Monocyte (primary cell): Measurements from ENCODE around the gene ZNF354C.

DNA sequence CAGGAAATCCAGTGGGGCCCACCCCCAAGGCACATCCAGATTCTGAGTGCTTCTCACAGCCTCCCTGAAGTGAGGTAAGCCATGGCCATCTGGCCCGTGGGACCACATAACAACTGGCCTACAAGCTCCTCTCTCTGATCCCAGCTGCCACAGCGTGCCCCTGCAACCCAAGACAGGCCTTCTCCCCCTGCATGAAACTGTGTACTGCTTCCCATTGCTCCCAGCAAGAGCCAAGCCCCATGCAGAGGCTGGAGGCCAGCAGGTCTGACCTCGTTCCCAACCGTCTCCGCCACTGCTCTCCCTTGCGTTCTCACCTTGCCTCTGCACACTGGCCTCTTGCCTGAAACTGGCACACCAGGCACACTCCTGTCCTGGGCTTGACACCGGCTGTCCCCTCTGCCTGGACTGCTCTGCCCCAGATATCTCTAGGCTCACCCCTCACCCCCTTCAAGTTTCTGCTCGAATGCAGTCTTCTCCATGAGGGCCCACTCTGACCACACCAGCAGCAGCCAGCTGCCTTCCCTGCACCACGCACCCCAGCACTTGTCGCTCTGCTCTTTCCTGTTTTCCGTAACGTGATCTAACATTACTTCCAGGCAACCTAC is 11.2 kb upstream of the DBN1 start:
- PRO-cap, 2 experiments = peak in 2 of 2 experiments; most common minus-strand start position 279 of the sequence (in 2)

DNA sequence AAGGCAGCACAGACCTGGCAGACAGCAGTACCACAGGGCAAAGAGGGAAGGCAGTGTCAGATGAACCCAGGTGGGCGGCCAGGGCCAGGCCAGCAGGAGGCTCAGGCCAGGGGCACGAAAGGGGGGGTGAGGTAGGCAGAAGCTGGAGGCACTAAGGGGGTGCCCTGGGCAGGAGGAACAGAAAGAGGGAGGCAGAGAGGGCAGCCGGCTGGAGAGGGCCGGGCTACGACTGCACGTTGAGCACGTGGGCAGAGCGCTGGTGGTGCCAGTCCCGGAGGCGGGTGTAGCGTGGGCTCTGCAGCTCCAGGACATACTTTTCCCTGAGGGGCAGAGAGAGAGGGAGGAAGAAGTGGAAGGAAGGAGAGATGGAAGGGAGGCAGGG is 7.1 kb downstream of the PDLIM7 start:
- PRO-cap, 2 experiments = no peak in any of the 2 experiments

DNA sequence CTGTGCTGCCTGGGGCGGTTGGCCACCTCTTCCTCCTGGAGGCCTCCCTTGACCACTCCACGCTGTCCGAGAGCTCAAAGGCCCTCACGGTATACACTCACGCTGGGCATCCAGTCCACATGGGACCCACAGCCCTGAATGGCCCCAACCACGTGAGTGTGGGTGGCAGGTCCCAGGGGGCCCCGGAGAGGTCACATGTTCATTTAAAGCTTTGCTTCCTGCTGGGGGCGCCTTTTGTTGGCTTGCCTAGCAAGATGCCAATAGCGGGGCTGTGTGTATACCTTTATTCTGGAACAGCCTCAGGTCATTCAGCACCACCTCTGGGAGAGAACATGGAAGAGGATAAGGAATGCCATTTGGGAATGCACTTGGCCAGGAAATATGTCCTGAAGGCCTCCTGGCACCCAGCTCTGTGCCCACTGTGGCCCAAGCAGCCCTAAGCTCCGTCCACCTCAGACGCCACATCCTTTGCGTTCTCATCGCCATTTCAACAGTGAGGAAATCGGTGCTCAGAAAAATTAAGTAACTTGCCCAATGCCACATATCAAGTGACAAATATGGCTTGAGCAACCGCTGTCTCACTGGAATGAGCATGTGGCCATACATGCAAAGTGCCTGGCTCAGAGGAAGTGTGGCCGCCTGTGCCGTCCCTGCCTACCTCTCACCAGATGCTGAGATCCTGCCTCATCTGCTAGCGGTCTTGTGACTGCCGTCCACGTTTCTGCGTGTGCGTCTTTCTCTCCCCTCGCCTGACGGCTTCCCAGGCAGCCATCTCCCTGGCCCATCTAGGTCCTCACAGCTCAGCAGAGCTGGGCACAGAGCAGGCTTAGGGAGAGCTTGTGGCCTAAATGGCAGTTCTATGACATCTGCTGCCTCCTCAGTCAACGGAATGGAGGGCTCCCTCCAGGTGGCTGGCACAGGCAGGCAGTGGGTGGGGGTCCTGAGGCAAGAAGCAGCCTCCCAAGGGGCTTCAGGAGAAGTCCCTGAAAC is 931 bp upstream of the DOK3 start:
- PRO-cap, 2 experiments = peak in 2 of 2 experiments; most common plus-strand start position 667 of the sequence (in 2); most common minus-strand start position 495 of the sequence (in 2)

GRCh38 chr5:177511574-177512275 is 2.1 kb upstream of the DOK3 start:
- PRO-cap, 2 experiments = peak in 1 of 2 experiments; most common minus-strand start chr5:177512025 (in 1)

- PRO-cap, 2 experiments = no peak in any of the 2 experiments
Observed at GRCh38 chr5:178126236-178127174, 4.3 kb upstream of the RMND5B start.

- PRO-cap, 2 experiments = no peak in any of the 2 experiments
Observed at GRCh38 chr5:178127266-178127833, 3.5 kb upstream of the RMND5B start.

DNA sequence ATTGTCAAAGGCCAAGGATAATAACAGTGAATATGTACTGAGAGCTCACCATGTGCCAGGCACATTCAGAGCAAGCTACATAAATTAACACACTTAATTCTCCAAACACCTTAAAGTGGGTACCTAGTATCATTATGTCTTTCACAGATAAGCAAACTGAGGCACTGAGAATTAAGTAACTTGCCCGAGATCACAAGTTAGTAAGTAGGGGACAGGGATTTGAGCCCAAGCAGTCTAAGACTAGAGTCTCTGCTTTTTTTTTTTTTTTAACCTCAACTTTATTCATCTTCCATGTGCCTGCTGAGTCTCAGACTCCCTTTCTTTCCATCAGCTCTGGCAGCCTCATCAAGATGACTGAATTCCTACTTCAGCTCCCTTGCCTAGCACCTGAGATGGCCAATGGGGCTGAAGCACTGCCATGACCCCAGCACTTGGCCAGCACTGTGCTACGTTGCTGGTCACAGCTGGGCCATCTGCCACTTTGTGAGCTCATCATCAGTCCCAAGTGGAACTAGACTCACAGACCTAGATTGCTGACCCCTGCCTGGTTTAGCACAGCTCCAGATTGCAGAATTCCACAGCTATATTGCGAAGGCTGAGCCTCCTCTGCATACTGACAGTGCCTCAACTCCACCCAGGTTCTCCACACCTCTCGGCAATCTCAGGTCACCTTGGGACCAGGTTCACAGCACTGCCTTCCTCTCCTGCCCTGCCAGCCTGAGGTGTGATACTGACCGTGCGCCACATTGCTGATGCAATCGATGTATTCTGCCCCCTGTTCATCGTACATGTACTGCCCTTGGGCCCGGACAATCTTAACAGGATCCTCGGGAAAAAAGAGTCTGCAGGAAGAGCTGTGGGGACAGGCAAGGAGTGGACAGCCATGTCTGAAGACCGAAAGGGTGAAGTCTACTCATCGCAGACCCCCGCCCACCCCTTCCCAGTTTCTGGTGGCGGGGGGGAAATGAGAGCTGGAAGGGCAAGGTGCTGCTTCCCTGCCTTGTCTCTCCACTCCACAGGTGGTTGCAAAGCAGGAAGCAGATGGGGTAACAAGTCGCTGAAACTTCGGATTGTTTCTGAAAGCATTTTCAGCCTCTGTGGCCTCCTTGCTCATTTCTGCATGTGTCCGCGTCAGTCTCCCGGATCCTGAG is 1.6 kb downstream of the PHYKPL start:
- PRO-cap, 2 experiments = no peak in any of the 2 experiments

DNA sequence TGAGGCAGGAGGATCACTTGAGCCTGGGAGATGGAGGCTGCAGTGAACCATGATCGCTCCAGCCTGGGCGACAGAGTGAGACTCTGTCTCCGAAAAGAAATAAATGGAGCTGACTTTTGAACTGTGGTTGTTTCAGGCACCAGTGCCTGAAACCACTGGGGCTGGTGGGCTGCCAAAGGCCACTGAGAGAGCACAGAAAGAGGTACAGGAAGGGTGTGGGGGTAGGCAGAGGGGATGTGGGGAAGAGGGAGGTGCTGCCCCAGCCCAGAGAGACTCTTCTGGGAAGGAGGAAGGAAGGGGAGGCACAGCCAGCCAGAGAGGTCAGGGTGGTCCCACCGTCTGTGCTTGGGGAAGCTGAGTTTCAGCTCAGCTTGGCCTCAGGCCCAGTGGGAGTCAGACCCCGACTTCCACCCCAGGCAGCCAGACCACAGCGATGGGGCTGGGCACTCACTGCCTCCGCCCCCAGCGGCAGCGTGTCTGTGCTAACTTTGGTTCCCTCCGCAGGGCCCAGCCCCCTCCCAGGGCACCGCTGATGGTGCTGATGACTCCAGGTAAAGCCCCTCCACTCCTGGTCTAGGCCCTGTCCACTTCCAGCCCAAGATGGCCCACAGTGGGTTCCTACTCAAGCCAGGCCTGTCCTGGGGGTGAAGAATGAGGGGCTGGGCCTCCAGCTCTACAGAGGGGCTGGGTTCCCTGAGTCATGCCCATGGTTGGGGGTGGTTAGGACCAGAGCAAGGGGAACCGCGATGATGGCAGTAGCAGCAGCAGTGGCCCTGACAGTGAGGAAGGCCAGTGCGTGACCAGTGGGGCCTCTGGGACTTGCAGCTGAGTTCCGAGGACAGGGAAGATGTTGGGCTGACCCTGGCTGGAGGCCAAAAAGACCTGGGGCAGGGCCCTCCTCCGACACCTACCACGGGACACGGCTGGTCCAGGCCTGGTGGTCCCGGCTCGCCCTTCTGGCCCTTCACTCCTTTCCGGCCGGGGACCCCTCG is 8.8 kb upstream of the PHYKPL start:
- PRO-cap, 2 experiments = peak in 2 of 2 experiments; most common plus-strand start position 803 of the sequence (in 2); most common minus-strand start position 612 of the sequence (in 2)

DNA sequence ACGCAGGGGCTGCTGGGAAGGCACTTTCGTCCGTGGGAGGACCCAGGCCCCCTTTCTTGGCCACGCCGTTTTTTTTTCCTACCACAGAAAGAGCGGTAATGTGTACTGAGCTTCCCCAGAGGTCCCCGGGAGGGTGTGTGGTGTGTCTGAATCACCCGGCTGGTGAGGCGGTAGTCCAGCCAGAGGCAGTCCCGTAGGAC is 63.8 kb upstream of the PHYKPL start:
- PRO-cap, 2 experiments = no peak in any of the 2 experiments

DNA sequence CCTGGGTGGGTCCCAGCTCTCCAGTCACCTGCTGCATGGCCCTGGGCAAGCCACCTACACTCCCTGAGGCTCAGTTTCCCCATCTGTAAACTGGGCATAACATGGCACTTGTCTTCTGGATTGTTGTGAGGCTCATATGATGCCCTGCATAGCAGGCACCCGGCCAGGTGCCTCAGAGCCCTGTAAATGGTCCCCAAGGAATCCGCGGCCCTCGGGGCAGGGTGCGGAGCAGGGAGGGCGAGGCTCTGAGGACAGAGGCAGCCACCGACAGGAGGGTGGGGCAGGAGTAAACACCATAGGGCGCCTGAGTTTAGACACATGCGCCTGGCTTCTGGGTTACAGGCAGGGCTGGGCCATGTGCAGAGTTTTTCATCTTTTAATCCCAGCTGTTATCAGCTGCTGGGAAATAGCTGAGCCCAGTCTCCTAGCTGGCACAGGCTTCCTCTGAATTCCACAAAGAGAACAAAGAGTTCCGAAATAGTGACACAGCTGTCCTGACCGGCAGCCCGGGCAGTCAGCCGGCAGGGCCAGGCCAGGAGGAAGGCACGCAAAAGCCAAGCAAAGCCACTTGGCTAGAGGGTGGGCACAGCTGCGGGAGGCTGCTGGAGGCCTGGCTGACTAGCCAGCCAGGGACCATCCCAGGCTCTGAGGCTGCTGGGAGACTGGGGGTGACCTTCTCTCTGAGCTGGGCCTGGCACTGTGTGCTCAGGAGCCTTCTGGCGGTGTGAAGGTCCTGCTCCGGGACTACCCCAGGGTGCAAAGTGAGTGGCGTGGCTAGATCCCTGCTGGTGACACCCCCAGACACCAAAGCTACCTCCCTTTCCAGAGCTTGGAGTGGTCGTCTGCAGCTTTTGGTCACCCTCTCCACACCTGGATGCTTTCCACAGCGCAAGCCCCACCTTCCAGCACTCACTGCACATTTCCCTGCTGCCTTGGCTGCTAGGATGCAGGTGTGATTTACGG is 99.0 kb upstream of the PHYKPL start:
- PRO-cap, 2 experiments = no peak in any of the 2 experiments

- PRO-cap, 2 experiments = no peak in any of the 2 experiments
Observed at GRCh38 chr5:178338075-178338769, 105.6 kb upstream of the PHYKPL start.

DNA sequence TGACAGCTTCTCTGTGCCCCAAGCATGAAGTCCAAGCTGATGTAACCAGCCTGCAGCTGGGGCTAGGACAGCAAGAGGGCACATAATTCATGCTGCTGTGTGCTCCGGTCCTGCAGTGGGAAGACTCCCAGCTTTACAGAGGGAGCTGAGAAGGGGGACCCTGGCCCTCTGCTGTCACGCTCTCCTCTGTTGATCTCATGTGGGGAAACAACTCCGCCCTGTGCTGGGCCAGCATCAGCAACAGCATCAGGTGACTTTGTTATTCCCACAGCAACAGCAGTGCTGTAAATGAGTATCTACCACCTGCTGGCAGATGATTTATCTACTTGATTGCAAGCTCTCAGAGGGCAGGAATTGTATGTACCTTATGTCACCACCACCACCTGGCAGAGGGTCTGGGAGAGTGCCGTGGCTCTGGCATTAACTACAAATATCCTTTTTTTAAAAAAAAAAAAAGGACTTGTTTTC is 176.2 kb downstream of the COL23A1 start:
- PRO-cap, 2 experiments = no peak in any of the 2 experiments

GRCh38 chr5:178429631-178430363 is 160.4 kb downstream of the COL23A1 start:
- PRO-cap, 2 experiments = no peak in any of the 2 experiments

GRCh38 chr5:178488550-178488749 is 101.7 kb downstream of the COL23A1 start:
- PRO-cap, 2 experiments = no peak in any of the 2 experiments

- PRO-cap, 2 experiments = no peak in any of the 2 experiments
Observed at GRCh38 chr5:178544472-178544999, 45.7 kb downstream of the COL23A1 start.

- PRO-cap, 2 experiments = no peak in any of the 2 experiments
Observed at GRCh38 chr5:178885711-178886869, 9.6 kb upstream of the ZFP2 start.

GRCh38 chr5:179059945-179060925 is at the start of gene ZNF354C:
ZNF354C (plus strand) TSS chr5:179060373.
- PRO-cap, 2 experiments = peak in 1 of 2 experiments; most common plus-strand start chr5:179060456 (in 1); most common minus-strand start chr5:179060254 (in 1)

DNA sequence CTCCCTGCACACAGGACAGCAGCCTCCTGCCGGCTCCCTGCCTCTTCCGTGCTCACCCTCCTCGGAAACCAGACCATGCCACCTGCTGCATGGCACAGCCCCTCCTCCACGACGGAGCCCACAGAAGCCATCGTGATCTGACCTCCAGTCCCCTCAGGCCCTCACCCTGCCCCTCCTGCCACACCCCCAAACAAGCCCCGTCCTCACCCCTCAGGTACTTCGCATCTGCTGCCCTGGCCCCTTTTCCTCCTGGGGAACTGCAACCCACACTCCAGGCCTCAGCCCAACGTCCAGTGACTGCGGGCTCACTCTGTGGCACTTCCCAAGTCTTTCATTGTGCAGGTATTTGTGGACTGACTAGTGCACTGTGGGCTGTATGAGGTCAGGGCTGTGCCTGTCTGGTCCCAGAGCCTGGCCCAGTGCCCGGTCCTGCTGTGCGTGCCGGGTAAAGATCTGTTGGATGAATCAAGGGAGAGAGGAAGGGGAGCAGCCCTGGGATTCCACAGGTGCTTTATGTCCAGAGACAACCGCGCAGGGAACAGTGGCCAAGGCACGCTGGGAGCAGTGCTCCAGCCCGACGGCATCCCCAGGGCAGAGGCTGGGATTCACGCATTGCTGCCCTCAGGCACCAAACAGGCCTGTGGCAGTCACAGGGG is 86.1 kb downstream of the ADAMTS2 start:
- PRO-cap, 2 experiments = no peak in any of the 2 experiments

DNA sequence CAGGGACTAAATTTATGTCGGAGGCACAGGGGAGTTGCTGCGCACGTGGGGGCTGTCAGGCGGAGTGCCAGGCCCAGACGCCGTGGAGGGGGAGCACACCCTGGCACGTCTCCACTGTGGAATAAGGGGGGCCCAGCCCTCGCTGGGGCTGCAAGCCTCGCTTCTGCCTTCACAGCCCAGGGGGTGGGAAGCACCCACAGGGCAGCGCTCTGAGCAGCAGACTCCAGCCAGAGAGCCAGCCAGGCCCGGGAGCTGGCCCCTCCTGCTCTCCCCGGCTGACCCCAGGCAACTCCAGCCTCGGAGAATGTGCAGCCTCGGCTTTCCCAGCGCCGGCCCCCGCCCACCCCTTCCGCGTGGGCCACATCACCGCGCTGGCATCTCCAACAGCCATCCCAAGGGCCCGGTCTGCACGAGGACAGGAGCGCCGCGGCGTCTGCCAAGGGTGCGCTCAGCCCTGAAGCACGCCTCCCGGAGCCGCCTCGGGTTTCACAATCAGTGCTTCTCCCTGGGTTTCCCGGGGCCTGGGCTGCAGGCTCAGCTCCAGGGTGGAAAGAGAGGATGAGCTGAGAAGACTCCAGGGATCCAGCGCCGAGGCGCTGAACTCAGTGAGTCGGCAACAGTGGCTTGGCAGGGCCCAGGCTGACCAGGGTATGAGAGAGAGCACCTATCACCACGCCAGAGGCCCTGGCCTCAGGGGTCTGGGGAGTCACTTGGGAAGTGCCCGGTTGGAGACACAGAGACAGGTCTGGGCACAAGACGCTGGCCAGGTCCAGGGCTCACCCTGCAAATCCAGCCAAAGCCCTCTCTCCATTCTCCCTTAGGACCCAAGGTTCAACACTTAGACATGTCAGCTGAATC is 79.7 kb downstream of the ADAMTS2 start:
- PRO-cap, 2 experiments = no peak in any of the 2 experiments

DNA sequence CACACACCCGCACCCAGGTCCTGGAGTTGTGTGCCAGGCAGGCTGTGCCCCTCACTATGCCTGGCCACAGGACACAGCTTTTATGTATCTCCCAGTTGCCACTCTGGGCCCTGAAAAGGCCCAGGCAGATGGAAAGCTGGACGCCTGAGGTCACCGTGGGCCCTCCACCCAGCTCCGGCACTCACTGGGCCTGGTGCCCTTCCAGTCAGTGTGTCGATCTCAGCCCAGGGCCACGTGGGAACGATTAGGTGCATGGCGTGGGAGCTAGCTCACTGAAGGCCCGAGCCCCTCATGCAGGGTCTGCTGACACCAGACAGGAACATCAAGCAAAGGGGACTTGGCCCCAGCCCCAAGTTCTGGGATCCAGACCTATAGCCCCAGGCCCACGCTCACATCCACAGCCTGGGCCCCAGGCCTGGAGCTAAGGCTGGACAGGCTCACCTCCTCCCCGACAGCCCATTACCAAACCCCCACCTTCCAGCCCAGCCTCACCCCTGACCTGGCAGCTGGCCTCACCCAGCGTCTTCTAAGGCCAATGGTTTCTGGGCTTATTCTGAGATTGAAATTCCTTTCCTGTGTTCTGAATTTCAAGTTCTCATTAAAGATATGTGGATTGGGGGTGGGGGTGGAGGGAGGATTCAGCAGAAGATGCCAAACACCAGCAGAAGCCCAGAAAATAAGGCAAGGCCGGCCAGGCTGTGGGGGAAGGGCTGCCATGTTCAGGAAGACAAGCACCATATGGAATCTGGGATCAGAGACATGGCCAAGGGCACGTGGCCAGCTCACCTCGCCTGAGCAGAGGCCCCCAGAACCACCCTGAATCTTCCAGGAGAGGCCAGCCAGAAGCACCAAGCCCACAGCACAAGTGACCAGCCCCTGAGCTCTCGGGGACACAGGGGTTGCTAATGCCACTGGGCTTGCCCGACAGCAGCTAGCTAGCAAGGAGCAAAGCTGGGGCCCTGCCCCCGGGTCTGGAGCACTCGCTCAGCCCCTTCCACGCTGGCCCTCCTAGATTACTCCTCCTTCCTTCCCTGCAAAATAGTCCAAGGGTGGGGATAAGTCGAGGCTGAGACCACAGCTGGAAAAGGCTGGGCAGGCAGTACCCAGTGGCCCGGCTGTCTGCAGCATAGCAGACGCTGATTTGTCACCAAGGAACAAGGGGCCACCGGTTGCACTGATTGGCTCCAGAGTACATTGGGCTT is 74.3 kb downstream of the ADAMTS2 start:
- PRO-cap, 2 experiments = no peak in any of the 2 experiments